ENCODE data around the genes SEC22B, FAM72B, FAM72C and NUDT17.

GRCh38 chr1:120175744-120176831 lies at the start of gene SEC22B:
TSS of gene SEC22B (minus strand) at chr1:120176520.
- PRO-cap = unidirectional peak, minus-strand start at chr1:120176520

- PRO-cap = no peak
Observed at GRCh38 chr1:120341231-120342362, 73.2 kb upstream of the NBPF8 start.

- PRO-cap = no peak
Observed at GRCh38 chr1:120432912-120433811, 18.3 kb downstream of the NBPF8 start.

DNA sequence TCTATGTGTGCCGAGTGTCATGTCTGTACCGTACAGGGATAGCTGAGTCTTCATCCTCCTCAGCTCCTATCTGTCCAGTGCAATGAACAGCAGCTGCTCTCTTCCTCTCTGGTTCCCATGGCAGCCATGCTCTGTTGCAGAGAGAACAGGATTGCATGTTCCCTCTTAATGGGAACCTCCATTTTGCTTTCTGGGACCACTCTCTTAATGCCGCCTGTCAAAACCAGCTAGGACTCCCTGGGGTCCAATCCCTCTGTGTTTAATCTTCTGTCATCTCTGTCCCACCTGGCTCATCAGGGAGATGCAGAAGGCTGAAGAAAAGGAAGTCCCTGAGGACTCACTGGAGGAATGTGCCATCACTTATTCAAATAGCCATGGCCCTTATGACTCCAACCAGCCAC lies 38.8 kb downstream of the NBPF8 start:
- PRO-cap = no peak

- PRO-cap = unidirectional peak, minus-strand start at chr1:121016920
Observed at GRCh38 chr1:121016567-121017177, 127.1 kb downstream of the PPIAL4A start.

GRCh38 chr1:121183708-121184458 lies at the start of gene FAM72B:
TSS of gene FAM72B (minus strand) at chr1:121184340.
- PRO-cap = no peak

DNA sequence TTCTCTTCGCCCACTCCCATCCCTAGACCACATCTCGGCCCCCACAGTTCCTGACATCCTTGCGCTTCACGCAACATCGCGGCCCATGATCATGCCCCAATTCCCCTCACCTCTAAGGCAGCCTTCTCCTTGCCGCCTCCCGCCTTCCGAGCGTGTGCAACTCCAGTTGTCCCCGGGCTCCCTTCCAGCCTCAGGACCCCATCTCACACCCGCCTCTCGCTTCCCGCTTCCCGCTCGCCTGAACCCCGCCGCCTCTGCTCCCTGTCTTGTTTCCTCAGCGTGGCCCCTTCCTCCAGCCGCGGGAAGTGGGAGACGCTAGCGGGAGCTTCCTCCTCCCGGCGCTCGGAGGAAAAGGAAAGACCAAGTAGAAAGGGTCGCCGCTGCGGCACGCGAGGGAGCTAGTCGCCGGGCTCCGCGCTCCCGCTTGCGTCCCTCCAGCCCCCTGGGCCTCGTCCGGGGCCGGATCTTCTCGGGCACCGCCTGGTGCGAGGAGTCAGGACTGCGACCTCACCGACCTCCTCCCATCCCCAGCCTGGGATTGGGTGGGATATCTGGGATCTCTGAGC lies 924 bp downstream of the SRGAP2C start:
- PRO-cap = no peak

GRCh38 chr1:121396393-121397418 lies 211.9 kb downstream of the SRGAP2C start:
- PRO-cap = no peak

DNA sequence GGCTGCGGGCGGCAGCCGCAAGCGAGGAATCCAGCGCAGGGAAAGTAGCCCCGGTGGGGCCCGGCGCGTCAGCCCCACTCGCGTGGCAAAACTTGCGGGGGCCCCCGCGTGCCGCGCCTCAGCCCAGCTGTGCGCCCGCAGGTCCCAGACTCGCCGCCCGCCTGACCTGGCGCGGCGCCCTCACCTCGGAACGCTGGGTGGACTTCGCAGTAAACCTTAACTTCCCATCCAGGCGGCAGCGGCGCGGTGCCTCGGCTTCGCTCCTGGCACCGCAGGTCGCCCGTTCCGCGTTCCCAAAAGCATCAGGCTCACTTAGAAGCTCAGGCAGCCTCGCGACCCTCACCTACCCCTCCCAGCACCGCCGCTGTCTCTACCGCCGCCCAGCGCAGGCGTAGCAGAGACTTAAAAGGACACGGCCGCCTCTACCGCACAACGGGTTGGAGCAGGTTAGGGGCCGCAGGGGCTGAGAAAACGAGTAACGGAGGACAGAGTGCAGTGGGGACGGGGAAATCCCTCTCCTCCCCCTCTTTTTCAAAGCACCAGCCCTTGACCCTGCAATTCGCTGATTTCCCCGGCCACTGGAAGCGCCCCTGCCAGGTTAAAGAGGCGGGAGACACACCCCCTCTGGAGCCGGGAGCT lies 262.6 kb downstream of the H3-7 start:
- PRO-cap = unidirectional peak, plus-strand start at position 430 of the sequence

DNA sequence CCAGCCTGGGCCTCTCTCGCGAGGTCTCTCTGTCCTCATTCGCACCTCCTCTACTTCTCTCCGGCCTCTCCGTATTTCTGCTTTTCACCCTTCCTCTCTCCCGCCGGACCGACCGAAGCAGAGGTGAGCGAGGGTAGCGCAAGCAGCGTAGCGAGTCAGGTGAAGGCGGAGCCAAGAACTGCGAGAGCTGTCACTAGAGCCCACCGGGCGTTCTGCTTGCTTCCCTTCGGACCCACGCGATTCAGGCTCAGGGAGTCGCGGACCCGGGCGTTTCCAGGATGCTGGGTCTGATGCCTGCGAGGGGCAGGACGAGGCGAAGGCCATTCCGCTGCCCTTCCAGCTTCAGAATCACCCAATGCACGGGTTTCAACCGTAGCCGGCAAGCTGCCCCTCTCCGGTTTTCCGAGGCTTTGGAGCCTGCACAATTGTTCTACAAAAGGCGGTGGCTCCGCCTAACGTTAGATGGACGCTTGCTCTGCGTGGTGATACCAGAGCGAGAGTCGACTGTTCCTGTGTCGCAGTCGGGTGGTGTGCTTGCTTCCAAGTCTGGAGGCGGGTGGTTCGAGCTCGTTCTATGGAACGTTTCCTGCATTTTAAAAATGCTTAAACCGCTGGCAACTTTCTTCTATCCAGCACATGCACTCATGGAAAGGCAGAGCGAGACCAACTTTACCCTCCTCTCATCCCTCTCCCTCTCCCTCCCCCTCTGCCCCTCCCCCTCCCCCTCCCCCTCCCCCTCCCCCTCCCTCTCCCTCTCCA lies 244.2 kb downstream of the H3-7 start:
- PRO-cap = no peak

DNA sequence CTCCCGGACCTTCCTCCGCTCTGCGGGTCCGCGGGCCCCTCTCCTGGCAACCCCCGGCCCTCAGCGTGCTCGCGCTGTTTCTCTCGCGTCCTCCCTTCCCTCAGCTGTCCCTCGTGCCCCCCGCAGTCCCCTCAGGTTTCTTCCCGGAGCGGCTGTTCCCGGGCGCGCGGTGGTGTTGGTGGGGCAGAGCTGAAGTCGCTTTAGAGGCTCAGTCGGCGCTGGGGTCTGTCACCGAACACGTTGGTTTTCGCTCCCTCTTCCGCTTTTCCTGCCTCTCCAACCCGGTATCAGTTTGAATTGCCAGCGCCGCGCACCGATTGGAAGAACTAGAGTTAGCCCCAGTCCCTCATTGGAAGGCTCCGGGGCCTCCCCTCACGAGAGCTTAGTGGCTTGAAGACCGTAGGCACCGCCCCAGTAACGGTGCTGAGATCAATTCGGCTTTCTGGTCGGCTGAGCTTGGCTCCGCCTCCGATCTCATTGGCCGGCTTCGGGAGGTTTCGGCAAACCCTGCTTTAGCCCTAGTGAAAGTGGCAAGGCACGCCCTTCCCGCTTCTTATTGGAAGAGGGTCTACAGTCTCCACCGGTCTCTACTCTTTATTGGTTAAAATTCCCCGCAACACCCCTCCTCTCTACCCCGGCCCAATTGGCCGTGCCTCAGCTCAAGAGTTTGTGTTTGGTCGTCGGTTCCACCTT lies at the start of gene FAM72C:
TSS of gene FAM72C (minus strand) at position 270 of the 693 bp plus-strand sequence.
- PRO-cap = no peak

DNA sequence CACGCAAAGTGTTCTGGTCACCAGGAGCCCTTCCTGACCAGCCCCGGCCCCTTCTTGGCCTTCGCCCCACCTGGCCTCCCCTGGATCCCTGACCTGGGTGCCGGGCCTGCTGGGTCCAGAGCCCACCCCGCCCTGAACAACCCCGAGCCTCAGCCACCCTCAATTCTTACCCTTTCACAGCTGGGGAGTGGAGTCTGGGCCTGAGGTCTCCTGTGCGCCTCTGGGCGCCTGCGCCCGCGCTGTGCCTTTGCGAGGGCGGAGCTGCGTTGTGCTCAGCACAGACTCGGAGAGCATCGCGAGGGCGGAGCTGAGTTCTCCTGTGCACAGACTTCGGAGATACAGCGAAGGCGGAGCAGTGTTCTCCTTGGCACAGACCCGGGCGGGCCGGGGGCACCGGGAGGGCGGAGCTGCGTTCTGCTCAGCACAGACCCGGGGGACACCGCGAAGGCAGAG lies 123.4 kb downstream of the PPIAL4E start:
- PRO-cap = no peak

GRCh38 chr1:144567429-144568091 lies 25.1 kb upstream of the PPIAL4F start:
- PRO-cap = no peak

- PRO-cap = no peak
Observed at GRCh38 chr1:145282315-145282538, 40.3 kb upstream of the PPIAL4D start.

DNA sequence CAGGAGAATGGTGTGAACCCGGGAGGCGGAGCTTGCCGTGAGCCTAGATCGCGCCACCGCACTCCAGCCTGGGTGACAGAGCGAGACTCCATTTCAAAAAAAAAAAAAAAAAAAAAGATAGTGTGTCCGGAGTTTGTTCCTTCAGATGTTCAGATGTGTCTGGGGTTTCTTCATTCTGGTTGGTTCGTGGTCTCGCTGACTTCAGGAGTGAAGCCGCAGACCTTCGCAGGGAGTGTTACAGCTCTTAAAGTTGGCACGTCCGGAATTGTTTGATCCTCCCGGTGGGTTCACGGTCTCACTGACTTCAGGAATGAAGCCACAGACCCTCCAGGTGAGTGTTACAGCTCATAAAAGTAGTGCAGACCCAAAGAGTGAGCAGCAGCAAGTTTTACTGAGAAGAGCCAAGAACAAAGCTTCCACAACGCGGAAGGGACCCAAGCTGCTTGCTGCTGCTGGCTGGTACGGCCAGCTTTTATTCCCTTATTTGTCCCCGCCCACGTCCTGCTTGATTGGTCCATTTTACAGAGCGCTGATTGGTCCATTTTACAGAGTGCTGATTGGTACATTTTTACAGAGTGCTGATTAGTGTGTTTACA lies 28.9 kb downstream of the RNF115 start:
- PRO-cap = no peak

DNA sequence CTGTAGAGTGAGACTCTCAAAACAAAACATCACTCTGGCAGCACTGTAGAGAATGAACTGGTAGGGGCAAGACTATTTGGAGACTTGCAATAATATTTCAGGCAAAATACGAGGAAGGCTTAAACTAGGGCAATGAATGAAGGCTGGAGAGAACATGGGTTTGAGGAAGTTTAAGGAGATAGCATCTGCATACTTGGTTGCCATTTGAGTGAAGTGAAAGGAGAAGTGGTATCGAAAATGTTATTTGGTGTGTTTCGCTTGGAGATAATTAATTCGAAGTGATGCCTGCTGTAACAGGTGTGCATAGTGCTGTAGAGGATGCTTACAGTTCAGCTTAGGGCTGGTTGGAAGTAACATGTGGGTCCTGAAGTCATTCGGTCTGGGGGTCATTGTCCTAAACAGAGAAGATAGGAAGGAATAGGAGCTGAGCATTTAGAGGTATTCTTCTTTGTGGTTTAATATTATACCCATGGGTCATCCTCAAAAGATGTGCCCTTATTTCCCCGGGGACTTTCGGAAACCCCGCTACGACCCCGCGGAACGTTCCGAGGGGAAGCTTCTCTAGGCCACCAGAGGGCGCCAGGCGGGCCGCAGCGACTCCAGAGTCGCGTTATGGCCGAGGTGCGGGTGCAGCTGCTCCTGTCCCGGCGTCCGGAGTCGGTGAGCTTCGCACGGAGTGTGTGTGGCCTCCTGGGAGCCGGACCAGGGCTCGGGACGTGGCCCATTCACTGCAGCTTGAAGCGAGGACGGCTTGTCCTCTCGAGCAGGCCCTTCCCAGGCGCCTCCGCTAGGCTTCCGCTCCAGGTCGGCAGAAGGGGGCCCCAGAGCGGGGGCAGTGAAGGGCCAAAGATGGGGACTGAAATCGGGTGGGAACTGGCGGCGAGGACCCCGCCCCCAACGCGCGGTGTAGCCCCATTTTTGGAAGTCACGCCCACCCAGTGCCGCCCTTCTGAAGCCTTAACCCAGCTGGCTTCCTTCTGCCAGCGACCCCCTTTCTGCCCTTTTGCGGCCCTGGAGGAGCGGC lies at the start of gene NUDT17:
TSS of gene NUDT17 (plus strand) at position 602 of the 1,024 bp plus-strand sequence.
- PRO-cap = unidirectional peak, plus-strand start at position 602 of the sequence

GRCh38 chr1:145871865-145873278 lies 13.3 kb downstream of the ANKRD35 start:
- PRO-cap = no peak

- PRO-cap = no peak
Observed at GRCh38 chr1:145956827-145957272, 967 bp downstream of the LIX1L start.

DNA sequence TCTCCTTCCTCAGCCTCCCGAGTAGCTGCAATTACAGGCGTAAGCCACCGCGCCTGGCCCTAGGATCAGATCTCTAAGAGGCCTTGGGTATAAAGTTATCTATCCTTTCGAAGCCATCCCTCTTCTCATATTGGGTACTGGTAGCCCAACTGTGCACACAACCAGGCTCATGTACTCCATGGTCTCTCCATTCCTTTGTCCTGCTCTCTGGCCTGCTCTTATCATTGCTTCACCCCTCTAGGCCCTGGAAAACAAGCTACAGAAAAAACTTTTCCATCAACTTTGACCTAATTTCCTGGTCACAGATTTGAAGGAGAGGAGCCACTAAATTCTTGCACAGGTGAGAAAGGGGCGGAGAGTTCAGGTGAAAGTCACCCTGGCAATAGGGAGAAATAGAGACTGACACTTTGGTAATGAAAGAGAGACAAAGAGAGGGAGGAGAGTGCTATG lies 6.1 kb downstream of the TXNIP start:
- PRO-cap = no peak

- PRO-cap = no peak
Observed at GRCh38 chr1:145993190-145993333, 3.3 kb downstream of the TXNIP start.

All from ureter (tissue), 1 donor.